Omental fat pad (tissue), 4 donors: Measurements from ENCODE around the genes MAPK8, SLC18A3, AGAP6 and ASAH2.

DNA sequence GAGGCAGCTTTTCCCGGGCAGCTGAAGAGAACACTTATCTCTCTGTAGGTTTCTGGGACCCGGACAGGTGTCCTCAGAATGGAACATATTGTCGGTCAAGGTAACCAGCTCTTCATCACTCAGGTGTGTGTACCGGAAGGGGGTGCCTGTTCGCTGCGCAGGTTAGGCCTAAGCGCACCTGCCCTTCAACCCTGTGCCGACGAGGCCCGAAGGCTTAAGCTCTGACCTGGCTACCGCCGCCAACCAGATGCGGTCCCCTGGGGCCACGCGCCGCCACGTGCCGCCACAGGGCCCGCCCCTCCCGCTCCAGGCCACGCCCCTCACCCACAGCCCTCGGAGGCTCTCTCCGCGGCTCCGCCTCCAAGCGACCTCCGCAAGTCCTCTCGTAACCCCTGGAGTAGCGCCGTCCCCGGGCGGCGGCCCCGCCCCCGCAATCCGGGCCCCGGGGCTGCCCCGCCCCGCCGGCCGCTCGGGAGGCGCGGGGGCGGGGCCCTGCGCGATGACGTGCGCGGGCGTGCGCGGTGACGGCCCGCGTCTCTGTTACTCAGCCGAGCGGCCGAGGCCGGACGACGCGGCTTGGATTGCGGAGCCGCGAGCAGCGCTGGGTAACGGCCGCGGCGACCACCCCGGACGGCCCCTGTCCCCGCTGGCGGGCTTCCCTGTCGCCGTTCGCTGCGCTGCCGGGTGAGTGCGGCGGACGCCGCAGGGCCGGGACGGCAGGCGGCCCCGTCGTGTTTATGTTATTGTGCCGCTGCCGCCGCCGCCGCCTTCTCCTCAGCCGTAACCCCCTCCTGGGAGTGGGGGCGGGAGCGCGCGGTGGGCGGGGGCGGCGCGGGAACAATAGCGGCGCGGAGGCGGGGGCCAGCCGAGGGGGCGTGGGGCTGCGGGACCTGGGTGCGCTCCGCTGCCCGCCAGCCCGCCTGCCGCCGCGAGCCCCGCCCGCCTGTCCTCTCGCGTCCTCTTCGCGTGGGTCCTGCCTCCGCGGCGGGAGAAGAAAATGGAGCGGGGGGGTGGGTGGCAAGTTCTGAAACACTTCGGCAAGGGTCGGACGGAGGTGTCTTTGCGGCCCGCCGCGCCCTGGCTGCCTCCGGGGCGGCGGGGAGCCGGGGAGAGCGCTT is at the start of gene MAPK8:
TSS of gene MAPK8 (plus strand) at position 540 of the 1,118 bp plus-strand sequence.
- PRO-cap: unidirectional peak, plus-strand start at position 543 of the sequence; unidirectional peak, minus-strand start at position 947 of the sequence
- RAMPAGE, long total RNA, 4 experiments: start-site peak on the plus strand in 1 of 4 experiments, centred at position 550 of the sequence, 388 reads per replicate

DNA sequence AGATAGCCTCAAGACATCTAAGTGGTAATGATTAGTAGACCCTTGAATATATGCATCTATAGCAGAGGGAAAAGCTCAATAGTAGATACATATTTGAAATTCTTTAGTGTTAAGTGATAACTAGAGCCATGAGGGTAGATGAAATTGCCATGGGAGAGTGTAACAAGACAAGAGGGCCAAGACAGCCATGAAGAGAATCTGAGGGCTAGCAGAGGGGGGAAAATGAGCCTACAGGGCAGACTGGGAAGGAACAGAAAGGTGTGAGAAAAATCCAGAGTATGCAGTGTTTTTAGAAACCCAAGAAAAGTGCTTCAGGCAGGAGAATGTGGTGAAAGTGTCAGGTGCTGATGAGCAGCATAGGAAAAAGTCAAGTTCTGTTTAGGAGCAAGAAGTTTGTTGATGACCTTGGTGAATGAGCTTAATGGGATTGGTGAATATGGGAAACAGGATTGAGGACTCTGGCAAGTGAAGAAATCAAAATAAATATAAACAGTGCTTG is 63.0 kb downstream of the MAPK8 start:
- PRO-cap: no peak
- RAMPAGE, long total RNA, 4 experiments: no peak in any of the 4 experiments

DNA sequence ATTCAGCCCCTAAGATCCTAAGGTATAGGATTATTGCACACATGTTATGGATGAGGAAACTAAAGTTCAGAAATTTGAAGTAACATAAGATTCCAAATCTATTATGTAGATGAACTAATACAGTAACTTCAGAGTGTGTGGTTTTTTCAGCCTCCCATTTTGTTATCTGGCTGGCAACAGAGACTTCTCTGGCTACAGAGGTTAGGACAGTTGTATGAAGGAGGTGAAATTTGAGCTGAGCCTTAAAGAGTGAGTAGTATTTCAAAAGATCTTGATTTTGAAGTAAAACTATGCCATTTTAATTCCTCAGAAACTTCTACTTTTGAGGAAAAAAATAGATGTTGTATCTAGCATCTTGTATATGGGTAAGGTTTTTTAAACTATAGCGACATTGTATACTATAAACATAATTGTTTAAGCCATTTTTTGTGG is 125.5 kb downstream of the MAPK8 start:
- PRO-cap: no peak
- RAMPAGE, long total RNA, 4 experiments: no peak in any of the 4 experiments

DNA sequence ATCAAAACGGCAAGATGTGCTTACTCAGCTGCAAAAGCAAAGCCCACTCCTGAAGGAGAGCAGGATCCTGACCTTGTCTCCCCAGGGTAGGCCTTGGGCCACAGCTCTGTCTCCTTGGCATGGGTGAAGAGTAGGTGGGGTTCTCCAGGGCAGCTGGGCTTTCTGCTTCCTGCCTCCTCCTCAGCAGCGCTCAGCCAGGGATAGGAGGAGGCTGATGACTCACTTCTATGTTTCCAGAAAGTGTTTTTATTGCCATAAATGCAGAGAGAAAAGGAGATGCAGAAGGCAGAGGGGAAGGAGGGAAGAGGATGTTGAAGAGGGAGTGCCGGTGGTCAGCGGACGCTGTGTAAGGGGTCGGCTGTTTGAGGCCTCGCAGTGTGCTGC is 107.7 kb downstream of the ARHGAP22 start:
- PRO-cap: no peak
- RAMPAGE, long total RNA, 4 experiments: no peak in any of the 4 experiments

DNA sequence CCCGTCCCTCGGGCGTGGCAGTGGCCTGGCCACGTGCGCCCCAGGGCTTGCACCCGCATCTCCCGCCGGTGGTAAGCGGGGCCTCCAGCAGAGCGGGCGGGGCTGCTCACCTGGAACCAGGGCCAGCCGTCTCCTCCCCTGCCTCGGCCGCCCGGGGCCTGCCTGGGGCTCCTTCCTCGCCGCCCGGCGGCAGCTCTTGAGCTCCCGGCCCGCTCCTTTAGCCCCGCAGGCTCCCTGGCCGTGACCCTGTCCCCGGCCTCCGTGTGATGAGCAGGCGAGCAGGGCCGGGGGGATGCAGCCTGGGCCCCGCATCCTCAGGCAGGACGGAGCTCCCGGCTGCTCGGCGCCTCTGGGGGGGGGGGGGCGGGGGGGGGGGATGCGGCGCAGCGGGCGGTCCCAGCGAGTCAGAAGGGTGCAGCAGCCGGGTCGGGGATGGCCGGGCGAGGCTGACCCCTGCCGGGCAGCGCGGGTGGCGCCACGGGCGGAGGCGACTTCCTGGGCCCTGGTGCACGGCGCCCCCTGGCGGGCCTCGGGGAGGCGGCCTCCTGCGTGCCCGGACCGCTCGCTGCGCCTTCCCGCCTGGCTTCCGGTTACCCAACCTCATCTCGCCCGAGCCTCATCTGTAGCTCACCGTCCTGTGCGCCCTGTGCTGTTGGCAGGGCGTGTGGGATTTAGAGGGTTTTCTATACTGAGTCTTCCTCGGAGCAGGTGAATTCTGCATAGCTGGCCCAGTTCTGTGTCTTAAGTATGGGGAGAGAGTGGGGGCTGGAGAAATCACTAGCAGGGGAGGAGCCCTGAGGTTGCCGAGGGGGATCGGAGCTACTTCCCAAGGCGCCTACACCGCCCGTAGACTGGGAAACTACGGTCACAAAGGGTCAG is 28.5 kb upstream of the WDFY4 start:
- PRO-cap: no peak
- RAMPAGE, long total RNA, 4 experiments: no peak in any of the 4 experiments

DNA sequence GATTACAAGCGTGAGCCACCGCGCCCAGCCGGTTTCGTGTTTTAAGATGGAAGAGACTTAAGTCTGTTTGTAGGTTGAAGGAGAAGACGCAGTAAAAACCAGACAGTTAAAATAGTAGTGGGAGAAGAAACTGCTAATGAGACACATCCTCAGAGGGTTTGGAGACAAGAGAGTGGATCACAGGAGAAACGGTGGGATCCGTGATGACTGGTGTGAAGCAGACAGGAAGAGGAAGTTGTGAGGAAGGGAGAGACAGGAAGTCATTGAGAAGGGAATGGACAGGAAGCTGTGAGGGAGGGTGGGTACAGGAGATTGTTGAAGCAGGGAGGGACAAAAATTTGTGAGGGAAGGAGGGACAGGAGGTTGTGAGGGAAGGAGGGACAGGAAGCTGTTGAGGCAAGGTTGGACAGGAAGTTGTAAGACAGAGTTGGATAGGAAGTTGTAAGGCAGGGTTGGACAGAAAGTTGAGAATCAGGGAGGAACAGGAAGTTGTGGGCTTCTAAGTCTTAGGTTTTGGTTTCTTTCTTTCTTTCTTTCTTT is 115.6 kb downstream of the WDFY4 start:
- PRO-cap: no peak
- RAMPAGE, long total RNA, 4 experiments: no peak in any of the 4 experiments

DNA sequence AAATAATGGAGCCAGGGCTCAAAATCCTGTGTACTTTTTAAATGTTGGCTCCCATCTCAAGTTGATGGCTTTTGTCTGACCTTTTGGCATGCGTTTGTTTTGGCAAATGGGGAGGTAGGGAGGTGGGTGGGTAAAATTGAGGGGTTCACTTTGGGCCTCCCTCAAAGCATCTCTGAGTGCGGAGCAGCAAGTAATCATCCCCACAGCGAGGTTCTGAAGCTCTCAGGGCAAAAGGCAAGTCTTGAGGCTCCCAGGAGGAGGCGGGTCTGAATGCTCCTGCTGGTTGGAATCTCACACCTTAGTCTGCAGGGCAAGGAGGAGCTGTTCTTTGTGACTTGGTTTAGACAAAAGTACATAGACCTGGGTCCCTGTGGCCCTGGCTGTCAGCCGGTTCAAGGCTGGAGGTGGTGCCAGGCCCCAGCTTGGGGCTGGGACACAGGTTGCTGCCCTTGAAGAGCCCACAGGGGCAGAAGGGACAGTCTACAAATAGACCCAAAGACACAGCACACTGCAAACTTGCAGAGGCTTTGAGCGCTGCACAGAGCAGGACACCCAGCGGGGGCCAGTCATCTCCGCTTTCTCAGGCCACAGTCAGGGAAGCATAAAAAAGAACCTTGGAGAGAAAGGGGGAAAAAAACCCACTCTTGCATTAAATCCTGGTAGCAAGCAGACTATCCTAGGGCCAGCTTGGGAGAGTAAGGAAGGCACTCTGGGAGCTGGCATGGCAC is 1.1 kb upstream of the C10orf71 start:
- PRO-cap: no peak
- RAMPAGE, long total RNA, 4 experiments: no peak in any of the 4 experiments

DNA sequence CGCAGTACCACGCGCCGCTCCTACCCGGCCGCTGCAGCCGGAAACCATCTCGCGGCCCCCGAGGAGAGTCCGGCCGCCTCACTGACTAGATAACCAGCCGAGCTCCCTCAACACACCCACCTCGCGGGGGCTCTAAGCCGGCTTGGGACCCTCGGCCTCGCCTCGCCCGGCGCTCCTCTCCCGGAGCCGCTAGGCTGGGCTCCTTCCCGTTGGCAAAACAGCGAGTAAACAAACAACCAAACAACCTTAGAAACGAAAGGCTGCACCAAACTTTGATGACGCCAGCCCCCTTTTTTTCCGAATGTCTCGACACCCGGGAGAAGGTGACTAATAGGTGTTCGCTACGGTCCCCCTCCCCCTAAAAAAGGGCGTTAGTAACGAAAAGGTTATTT is 2.5 kb upstream of the DRGX start:
- PRO-cap: no peak
- RAMPAGE, long total RNA, 4 experiments: no peak in any of the 4 experiments

- PRO-cap: no peak
- RAMPAGE, long total RNA, 4 experiments: no peak in any of the 4 experiments
Observed at GRCh38 chr10:49609884-49610580, at the start of gene SLC18A3. Gene SLC18A3, plus strand, starts transcription at chr10:49610310.

DNA sequence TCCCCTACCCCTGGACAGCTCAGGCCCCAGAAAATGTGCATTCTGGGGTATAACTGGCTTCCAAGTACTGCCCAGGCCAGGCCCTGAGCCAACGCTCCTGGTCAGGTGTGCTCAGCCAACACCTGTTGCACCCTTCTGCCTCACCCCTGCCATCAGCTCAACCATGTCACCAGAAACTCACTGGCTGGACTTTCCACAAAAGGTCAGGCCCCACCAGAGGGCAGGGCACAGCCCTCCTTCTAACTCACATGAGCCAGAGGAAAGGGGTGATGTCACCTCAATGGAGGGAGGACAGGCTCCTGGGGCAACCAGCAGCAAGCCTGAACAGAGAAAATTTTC is 2.3 kb downstream of the OGDHL start:
- PRO-cap: no peak
- RAMPAGE, long total RNA, 4 experiments: no peak in any of the 4 experiments

DNA sequence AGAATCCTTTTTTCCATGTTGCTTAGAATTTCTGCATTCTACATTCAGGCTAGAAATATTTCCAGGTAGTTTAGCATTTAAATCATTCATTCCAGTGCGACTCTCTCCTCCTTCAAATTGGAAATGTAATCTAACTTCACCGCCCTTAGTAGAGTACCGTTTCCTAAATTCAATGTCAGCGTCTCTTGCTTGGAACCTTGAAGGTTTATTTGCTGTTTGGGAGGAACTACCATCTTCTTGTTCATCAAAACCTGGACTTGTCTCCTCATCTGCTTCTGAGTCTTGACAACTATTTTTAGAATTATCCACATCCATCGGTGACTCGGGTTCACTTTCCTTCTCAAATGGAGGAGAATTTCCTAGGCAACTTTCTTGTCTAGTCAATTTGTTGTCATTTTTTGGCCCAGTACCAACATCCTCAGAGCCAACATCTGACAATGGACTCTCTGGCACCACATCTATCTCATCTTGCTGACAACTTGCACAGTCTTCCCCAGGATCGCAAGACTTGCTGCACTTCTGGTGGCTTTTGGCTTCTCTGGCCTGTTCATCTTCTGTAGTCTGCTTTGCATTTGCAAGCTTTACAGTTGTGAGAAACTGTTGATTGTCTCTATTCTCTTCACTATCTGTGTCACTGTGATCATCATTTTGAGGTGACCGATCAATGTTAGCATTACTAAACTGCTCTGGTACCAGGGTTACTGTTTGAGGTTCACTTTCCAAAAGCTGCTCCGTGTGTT is 8.4 kb downstream of the PARG start:
- PRO-cap: no peak
- RAMPAGE, long total RNA, 4 experiments: no peak in any of the 4 experiments

GRCh38 chr10:49964016-49964987 is 22.4 kb downstream of the TIMM23B start:
- PRO-cap: no peak
- RAMPAGE, long total RNA, 4 experiments: no peak in any of the 4 experiments

DNA sequence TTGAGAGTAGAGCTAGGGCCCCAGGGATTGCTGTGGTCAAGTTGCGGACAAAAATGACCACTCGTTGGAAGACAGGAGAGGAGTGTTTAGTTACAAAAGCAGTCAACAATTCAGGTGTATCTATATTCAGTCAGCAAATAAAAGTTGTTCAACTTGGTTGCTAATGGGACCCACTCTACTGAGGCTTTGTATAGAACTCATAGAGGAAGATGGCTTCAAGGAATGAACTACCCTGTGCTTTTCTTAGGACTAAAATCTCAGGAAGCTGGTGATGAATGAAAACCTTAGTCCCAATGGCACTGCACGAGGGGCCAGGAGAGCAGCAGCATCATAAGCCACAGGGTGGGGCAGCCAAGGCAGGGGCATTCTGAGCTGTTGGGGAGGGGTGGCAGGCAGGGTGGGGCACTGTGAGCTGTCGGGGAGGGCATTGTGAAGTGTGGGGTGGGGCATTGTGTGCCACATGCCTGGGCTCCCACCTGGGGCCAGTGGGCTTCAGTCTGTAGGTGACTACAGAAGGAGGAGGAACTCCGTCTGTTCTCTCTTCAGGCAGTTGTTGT is at the start of gene AGAP6:
TSS of gene AGAP6 (plus strand) at position 533 of the 557 bp plus-strand sequence.
- PRO-cap: no peak
- RAMPAGE, long total RNA, 4 experiments: no peak in any of the 4 experiments

DNA sequence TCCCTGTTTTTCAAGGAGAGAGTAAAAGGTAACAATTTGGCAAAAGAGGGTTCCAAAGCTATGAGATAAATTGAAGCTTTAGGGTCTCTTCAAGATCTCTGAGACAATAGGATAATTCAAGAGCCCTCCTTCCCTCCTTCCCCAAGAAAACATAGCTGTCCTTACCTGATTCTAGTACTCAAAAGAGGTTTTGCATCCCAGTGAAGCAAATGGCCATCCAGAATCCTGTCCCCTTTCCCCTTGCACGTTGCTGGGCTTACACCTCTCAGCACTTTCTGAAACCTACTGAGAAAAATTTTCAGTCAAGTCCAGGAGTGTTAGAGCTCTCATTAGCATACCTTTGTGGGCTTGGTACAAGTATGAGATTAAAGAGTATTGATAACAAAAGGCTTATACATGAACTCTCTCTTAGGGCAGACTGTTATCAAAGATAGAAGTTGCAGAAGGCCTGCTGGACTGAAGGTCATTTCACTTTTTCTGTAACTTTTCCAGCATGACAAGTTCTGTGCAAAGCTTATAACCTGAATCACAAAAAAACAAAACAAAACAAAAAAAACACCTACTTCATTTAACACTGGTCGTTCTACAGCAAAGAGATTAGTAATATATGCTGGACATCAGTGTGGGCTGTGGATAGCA is at the start of gene ASAH2:
TSS of gene ASAH2 (minus strand) at position 287 of the 639 bp plus-strand sequence.
- PRO-cap: no peak
- RAMPAGE, long total RNA, 4 experiments: no peak in any of the 4 experiments

DNA sequence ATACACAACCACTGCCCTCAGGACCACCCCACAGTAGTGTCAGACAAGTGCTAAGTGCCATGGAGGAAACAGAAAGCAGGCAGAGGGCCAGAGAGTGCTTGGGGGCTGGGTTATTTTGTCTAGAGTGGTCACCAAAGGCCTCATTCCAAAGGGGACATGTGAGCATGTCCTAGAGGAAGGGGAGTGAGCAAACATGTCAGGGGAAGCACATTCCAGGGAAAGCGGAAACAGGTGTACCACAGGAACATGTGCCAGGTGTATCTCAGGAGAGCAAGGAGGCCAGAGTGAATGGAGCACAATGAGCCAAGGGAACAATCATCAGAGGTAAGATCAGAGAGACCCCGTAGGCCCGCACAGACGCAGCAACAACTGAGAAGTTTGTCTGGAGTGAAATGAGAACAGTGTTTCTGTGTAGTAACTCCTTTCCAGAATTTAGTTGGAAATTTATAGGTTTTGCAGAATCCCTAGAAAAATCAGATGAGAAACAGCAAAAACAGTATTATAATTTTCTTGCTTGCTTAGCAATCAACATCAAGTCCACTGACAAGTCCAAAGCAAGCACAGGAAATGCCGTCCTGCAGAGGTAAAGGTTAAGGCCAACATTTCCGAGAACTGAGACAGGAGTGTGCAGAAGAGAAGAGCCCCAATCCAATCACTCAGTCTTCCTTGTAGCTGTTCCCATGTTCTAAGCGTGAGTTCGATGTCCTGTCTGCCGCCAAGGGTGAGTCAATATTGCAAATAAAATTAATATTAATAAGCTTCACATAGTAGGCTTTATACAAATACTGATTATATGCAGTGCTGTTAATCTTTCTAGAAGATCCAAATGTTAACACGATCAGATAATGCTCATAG is 67.2 kb downstream of the SGMS1 start:
- PRO-cap: no peak
- RAMPAGE, long total RNA, 4 experiments: no peak in any of the 4 experiments

- PRO-cap: no peak
- RAMPAGE, long total RNA, 4 experiments: no peak in any of the 4 experiments
Observed at GRCh38 chr10:50577535-50578219, 46.1 kb downstream of the SGMS1 start.

DNA sequence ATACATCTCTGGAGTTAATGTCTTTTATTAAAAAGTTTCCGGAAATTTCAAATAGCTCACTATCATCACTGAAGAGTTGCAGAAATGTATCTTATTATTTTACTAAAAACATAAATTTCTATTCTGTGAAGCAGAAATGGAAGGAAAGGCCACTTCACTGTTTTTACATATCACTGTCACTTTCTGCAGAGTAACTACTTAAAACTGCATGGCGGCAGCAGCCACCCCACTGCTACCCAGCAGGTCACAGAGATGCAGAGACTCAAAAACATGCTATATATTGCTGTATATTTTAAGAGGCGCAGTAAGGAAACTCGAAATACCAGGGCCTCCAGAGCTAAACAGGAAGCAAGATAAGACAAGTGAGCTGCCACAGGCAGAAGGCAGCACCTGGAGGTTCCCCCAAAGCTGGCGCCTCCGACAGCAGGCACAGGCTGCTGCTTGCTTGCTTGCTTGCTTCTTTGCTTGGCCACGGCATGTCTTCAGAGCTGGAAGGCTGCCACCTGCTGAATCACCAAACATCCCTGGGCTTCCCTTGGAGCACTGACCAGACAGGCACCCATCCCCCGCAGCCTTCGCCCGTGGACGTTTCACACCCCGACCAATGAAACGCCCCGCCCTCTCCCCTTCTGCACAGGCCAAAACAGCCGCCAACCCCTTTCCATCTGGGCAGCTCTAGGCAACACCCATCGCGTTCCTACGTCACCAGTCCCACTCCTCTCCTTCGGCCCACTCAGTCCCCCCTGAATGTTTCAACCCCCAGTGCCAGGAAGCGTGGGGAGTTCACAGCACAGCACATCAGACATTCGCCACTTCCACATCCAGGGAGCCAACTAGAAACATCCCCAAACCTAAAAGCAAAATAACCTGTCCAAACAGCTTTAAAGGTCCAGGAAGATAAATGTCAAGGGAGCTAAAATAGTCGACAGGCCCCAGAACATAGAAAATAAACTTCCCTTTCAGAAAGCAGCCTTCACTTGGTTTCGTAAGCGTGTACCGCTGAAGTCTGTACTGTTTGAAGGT is 1.8 kb downstream of the SGMS1 start:
- PRO-cap: no peak
- RAMPAGE, long total RNA, 4 experiments: start-site peak on the plus strand in 2 of 4 experiments, centred at positions 777 to 786 of the sequence, 15 to 36 reads per replicate

GRCh38 chr10:51879136-51879673 is 179.8 kb upstream of the CSTF2T start:
- PRO-cap: no peak
- RAMPAGE, long total RNA, 4 experiments: no peak in any of the 4 experiments

DNA sequence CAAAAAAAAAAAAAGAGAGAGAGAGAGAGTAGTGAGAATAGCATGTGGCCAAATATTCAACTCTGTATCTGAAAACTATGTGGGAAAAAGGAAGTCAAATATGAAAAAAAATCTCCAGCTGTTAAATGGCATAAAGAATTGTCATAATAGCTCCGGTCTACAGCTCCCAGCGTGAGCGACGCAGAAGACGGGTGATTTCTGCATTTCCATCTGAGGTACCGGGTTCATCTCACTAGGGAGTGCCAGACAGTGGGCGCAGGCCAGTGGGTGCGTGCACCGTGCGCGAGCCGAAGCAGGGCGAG is 80.9 kb upstream of the DKK1 start:
- PRO-cap: no peak
- RAMPAGE, long total RNA, 4 experiments: no peak in any of the 4 experiments

DNA sequence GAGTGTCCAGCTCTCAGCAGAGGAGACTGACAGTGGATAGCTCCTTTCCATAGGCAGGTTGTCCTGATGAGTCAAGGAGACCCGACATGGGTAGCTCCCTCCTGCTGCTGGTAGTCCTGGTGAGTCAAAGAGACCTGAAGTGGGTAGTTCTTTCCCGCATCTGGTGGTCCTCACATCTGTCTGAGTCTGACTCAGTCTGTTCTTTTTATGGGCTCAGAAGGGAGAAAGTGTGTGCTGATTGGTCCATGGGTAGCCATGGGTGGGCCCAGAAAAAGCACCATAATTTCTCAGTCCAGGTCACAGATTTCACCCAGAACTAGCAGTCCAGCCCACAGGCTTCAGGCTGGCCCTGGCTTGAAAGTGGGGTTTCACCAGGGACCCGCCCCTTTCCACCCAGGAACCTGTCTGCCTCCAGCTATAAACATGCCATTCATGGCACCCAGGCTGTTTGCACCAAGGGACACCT is 192.6 kb upstream of the MBL2 start:
- PRO-cap: no peak
- RAMPAGE, long total RNA, 4 experiments: no peak in any of the 4 experiments